Mesenchymal stem cell of Wharton's jelly (primary cell): ENCODE measurements around the gene CHD8.

DNA sequence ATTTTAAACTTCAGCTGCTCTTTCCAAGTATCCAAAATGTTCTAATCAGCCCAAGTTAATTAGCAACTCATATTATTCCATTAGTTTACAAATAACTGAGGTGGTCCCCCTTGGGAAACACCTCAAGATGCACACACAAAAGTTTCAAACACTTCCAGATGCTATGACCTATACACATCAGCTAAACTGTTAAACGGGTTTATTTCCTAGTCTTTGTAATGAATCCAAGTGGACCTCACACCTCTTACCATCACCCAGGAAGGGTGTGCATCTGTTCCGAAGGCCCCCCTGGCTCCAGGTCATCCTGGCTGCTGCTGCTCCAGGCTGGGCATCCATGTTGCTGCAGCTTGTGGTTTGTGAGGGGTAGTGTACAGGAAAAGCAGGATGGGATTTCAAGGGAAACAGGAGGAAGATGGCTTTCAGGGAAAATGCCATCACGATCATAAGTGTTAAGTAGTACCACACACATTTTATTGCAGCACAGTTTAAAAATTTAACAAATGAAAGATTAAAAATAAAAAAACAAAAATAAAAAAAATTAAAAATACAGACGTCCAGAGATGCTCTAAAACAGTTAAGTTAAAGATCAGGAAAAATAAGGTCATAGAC lies 6.8 kb downstream of the HNRNPC start:
- CAGE, long polyA plus RNA: no peak

DNA sequence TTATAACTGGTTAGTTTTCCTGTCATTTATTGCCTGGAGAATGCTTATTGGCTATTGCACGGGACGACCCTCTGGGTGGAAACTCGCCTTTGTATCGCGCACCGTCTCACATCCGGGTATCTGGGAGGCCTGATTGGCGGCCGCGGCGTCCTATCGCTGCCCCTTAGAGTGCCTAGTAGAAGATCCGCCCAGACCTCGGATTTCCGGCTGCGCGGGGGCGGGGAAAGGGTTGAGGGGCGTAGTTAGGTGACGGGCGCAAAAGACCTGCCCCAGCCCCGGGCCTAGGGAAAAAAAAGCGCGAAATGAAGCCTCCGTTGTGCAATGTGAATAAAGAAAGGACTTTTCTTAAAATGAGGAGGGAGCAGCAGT lies 364 bp upstream of the HNRNPC start:
- CAGE, long polyA plus RNA: no peak

DNA sequence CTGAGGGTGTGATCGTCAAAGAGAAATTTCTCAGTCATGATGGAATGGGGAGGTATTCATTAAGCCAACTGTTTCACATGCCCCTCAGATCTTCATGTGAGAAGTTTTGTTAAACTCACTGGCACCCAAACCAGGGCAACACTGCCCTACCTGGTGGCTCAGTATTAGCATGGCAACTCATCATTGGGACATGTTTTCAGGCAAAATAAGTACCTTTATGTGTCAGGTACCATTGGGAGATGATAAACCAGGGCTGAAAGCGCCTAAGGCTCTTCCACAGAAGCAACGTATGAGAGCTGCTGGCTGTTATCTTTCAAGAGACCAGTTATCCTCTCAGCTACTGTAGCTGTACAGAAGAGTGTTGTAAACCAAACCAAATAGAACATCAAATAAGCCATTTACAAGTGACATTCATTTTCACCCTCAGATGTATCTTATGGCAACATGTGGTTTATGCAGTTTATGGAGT lies 13.4 kb upstream of the SUPT16H start:
- CAGE, long polyA plus RNA: no peak

DNA sequence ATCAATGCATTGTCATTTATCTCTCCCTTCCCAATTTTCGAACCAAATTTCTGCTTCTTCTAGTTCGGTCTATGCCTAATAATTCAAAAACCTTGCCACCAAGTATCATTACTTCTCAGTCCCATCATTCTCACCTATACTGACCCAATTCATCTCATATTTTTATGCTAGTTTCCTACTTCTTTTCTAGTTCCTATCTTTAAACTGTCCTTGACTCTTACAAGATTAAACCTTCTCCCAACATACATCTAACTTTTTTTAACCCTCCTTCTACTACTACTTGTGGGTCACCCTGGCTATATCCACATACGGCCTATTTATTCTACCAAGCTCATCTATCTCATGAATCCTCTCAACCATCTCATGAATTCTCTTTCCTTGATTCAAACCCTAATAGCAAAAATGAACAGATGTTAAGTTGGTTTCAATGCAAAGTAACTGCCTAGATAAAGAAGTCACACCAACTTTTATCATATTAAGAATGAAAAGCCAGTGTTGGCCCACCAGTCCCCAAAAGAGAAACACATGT lies 21.3 kb downstream of the CHD8 start:
- CAGE, long polyA plus RNA: no peak

GRCh38 chr14:21437110-21437773 lies 18.7 kb downstream of the CHD8 start:
- CAGE, long polyA plus RNA: no peak

DNA sequence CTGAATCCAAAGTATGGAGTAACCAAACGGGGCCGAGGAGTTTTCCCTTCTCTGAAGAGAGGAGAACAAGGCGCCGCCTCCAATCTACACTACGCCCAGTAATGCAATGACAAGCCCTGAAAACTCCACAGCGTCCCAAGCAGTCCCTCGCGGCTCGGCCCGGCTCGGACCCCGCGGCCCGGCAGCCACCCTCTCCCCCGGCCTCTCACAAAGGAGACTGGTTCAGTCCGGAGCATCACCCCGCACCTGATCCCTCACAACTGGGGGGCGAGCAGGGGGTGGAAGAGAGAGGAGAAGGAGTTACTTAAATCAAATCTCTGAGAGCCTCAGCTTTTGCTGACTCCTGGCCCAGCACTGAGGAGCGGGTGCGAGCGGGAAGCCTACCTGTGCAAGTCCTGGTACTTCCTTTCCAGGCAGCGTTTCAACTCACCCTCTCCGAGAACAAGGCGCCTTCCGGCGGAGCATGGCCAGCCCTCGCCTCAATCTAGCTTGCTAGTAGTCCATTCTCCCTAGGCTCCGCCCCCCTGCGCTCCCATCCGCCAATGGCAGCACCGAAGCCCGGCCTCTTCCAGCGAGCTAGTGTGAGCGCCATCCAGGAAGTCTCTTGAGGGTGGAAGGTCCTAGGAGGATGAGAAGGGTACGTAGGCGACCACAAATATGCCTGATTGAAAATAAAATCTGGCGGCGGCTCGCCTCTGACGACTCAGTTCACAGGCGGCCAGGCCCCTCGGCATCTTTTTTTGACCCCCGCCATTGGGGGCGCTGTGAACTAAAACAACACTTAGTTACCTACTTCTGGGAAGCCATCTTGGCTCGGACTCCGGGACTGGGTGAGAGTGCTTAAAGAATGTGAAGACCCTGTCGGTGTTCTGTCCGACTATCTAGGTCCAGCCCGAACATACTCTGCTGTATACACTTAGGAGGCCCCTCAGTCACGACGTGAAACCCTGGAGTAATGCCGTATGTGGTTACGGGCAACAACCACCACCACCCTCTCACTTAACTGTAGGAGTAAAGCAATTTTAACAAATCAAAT lies at the start of gene CHD8:
Gene CHD8 (minus strand): TSS at position 476 of the 1,036 bp plus-strand sequence.
- CAGE, long polyA plus RNA: no peak

GRCh38 chr14:21527087-21527401 lies 898 bp upstream of the SALL2 start:
- CAGE, long polyA plus RNA: no peak

DNA sequence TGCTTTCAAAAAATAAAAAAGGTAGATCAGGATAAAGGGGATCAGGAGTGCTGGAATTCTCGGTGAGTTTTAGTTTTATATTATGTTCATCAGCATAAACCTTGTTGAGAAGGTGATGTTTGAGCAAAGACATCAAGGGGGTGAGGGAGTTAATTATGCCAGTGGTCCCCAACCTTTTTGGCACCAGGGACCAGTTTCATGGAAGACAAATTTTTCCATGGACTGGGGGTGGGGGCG lies 6.2 kb downstream of the OR4E2 start:
- CAGE, long polyA plus RNA: no peak

GRCh38 chr14:21673424-21673673 lies 269 bp downstream of the OR4E1 start:
- CAGE, long polyA plus RNA: no peak

DNA sequence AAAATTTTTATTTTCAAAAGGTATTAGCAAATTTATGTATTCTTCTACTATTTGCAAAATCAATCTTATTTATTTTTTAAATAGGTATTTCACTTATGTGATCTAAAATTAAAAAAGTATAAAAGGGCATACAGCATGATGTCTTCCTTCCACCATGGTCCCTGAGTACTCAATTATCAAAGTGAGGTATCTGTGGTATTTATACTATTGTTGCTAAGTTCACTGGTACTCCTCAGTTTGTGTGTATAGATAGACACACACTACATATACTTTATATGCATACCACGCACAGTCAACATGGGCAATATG lies 63.4 kb upstream of the OR4E1 start:
- CAGE, long polyA plus RNA: no peak

DNA sequence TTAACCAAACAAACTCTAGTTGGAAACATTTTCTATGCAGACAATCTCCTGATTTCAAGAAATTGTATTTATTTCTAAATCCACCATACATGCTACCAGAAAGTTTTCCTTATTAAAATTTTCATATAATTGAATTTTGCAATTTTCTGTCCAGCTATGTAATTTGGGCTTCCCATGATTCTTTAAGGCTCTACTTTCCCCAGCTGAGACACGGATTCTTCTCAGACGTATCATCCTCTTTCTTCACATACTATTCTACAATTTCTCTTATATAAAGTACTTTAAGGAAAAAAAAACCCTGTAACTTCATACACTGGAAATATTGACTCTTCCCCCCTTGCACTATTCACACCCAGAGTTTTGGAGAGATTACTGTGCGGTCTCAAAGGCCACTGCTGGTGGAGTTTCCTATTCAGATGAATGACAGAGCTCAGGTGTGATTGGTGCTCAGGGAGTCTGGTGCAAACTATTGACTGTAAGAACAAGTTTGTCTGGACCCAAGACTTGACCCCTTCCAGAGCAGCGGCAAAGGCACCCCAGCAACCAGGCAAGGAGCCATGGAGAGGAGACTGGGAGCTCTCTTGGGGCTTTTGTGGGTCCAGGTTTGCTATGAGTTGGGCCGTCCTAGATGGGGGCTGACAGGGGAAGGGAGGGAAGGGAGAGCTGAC lies 187.5 kb upstream of the OR4E1 start:
- CAGE, long polyA plus RNA: no peak

DNA sequence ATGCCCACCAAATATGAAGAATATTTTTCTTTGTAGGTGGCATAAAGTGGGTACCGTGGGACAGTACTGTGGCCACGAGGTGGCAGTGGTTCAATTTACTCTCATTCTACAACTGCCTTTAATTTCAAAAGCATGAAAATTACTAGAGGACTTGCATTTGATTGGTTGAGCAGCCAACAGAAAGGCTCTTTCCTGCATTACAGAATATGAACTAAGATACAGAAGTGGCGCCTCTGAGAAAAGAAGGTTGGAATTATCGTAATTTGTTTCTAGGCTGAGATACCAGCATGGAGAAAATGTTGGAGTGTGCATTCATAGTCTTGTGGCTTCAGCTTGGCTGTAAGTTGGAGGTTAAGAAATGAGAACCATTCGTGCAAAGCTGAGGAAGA lies 366.8 kb upstream of the OR4E1 start:
- CAGE, long polyA plus RNA: no peak

- CAGE, long polyA plus RNA: no peak
These were observed 378.7 kb upstream of the OR4E1 start for GRCh38 chr14:22052371-22052570.

DNA sequence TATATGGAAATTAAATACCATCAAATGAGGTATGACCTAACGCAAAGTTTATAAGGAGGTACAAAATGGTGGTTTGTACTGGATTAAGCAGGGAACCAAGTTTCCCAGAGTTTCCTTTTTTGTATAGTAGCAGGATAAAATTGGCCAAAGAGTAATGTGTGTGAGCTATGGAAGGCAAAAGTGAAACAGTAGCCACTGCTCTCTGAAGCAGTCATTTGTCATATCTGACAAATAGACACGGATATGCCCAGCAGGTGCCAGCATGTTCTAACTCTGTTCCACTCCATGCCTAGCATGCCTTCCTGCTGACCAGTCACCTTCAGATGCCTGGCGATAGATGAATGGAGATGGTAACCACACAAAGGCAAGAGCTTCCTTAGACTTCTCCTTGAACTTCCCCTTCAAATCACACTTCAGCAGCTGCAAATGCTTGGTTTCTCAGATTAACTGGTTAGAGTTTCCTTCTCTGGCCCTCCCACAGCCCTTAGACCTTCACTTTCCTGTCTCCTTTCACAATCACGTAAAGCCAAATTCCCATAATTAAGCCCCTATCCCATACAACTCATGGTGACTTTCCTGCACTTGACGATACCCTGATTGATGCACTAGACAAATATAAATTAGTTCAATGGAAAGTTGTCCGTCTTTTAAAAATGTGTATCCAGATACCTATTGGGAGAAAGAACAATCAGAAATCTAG lies 429.9 kb downstream of the DAD1 start:
- CAGE, long polyA plus RNA: no peak

DNA sequence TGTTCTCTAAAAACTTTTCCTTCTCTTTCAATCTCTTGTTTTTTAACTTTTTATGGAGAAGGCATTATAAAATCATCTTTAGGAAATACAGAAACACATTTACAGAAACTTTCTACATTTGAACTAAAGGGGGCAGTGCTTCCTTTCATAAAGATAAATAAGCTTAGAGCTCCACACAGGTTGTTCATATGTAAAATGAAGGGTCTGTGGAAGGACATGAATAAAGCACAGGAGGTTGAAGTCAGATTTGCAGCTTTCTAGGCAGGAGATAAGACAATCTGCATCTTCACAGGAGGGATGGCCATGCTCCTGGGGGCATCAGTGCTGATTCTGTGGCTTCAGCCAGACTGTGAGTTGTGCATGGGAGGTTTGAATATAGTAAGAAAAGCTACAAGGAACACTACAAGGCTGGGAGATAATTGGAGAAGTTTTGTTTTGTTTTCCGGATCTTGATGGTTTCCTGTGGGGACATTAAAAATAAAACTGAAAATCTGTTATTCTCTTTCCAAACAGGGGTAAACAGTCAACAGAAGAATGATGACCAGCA lies 425.9 kb downstream of the DAD1 start:
- CAGE, long polyA plus RNA: no peak

DNA sequence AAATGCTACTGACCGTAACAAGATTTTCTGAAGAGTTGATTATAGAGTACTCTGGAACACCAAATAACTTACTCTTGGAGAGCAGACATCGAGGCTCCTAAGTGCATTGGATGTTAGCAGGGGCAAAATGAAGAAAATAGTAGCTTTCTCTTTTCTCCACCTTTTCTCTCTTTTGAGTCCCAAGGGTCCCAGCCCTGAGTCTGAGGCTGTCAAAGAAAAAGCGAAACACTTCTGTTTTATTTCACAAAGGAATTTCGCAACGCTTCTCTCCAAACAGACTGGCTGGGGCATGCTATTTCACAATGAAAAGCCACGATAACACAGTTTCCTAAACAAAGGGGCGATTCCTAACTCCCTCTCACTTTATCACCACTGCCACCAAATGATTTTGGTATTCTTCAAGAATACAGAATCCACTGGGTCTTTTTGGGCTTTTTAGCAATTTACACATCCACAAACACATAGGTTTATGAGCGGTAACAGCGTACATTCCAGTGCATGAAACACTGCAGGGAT lies 161.3 kb downstream of the DAD1 start:
- CAGE, long polyA plus RNA: no peak

- CAGE, long polyA plus RNA: no peak
These were observed 153.9 kb downstream of the DAD1 start for GRCh38 chr14:22435243-22435502.

- CAGE, long polyA plus RNA: no peak
These were observed 109.1 kb downstream of the DAD1 start for GRCh38 chr14:22479789-22480417.

- CAGE, long polyA plus RNA: no peak
These were observed 88.1 kb downstream of the DAD1 start for GRCh38 chr14:22500782-22501430.

DNA sequence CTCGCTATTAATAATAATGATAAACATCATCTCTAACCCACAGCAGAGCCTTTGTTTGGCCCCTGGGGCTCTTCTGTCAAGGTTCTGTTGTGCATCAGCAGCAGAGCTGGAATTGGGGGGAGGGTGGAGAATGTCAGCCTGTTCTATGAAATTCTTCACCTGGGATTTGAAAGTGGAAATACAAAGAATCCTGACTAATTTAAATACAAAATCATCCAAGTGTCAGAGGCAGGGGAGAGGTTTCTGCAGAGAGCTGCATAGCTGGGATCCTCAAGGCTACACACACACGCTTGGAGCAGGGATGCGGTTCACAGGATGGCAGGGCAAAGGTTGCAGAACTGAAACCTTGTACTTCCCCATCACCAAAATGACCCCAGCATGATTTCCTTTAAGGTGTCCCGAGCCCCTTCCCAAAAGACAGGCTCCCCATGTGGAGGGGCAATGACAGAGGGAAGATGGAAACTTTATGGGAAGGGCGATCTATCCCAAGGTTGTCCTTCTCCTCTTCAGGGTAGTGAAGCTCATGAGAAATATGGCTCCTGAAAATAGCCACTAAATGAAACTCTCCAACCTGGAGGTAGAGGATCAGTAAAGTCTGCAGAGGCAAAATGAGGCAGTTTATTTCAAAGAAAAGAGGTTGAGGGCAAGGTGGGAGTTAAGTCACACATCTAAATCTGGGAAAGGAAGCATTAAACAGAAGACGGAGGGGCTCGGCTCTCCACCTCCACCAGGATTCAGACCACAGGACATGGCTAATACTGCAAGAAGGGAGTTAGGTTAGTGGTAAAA lies 71.6 kb downstream of the DAD1 start:
- CAGE, long polyA plus RNA: no peak